Cytotoxic T cell (primary cell): ENCODE results near the genes SPDYA, GALNT14 and NLRC4.

DNA sequence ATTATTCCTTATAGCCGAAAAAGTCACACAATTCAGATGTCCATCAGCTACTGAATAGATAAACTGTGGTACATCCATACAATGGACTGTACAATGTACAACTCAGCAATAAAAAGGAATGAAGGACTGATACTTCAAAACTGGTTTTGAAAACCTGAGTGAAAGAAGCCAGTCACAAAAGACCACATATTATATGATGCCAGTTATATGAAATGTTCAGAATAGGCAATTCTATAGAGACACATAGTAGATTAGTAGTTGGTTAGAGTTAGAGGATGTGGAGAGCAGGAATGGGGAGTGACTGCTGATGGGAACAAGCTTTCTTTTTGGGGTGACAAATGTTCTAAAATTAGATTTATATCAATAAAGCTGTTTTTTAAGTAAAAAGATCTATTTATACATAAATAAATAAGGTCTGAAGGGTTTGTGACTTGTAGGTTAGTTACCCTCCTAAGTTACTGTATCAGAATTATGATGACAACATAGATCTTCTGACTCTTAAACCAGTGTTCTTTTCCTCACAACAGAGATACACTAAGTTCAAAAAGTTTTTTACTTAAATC, 12.1 kb upstream of the SPDYA start:
- PRO-cap, 2 experiments, result peak in 2 of 2 experiments; most common plus-strand start position 268 of the sequence (in 1)

- PRO-cap, 2 experiments, result peak in 2 of 2 experiments; most common plus-strand start chr2:28810462 (in 1); most common minus-strand start chr2:28810396 (in 2)
Observed at GRCh38 chr2:28810153-28811027, at the start of gene SPDYA. Gene SPDYA, plus strand, starts transcription at chr2:28810834.

DNA sequence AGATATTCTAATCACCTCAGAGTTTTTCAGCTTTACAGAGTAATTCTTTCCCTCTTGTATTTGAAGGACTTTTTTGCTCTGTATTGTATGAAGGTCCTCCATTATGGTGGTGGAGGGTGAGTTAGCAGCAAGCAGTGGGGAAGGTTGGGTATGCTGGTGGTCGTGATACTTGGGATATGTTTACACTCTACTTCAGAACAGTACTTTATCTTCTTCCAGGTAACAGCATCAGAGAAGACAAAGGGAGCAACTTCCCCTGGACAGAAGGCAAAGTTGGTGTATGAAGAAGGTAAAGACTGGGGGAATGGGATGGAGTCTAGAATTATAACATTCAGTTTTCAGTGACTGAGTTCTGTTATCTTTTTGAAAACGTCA, 39.0 kb upstream of the TOGARAM2 start:
- PRO-cap, 2 experiments, result no peak in any of the 2 experiments

DNA sequence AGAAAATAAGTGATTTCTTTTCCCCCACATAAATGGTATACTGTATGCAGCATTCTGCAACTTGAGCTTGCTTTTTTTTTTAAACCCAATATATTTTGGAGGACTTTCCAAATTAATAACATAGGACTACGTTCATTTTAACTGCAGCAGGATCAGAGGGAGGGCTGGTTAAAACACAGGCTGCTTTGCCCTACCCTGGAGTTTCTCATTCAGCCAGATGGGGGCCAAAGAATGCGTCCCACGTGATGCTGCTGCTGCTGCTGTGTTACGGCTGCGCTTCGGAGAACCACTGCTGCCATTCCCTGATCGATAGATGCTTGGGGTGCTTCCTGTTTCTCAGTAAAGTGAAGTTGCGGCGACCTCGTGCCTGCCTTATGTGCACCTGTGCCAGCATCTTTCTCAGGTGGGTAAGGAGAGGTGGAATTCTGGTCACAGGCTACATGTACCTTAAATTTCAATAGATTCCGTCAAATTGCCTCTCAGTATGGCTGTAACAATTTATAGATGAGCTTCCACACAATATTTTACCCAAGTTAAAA, 24.7 kb upstream of the TOGARAM2 start:
- PRO-cap, 2 experiments, result no peak in any of the 2 experiments

DNA sequence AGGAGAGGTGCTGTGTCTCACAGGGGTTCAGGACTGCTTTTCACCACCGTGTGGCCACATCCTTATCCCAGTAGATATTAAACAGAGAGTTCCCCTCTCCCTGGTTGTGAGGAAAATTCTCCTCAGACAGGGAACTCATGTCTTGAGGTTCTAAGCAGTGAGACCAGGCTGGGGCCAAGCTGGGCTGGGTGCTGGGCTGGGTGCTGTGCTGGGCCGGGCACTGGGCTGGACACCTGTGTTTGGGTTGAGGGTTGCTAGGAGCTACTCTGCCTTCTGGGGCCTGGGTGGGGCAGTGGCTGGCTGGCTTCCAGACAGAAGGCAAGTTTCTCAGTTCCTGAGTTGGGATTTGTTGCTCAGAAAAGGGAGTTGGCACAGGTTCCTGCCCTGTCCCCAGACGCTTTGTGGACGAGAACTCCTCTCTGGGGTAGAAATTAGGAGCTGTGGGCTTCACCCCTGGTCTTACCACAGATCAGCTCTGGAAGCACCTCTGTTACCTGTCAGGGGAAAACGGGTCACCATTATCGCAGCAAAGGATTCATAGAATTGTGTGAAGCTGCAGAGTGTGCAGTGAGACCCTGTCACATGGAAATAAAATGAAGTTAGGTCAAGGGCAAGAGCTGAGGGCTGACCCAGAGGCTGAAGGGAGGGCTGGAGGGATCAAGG, 12.5 kb downstream of the TOGARAM2 start:
- PRO-cap, 2 experiments, result no peak in any of the 2 experiments

- PRO-cap, 2 experiments, result no peak in any of the 2 experiments
Observed at GRCh38 chr2:29000512-29000802, 19.4 kb downstream of the TOGARAM2 start.

GRCh38 chr2:30336812-30337781, 105.8 kb downstream of the LBH start:
- PRO-cap, 2 experiments, result peak in 2 of 2 experiments; most common plus-strand start chr2:30337281 (in 2); most common minus-strand start chr2:30337274 (in 2)

GRCh38 chr2:30403553-30403927, 43.5 kb upstream of the LCLAT1 start:
- PRO-cap, 2 experiments, result no peak in any of the 2 experiments

DNA sequence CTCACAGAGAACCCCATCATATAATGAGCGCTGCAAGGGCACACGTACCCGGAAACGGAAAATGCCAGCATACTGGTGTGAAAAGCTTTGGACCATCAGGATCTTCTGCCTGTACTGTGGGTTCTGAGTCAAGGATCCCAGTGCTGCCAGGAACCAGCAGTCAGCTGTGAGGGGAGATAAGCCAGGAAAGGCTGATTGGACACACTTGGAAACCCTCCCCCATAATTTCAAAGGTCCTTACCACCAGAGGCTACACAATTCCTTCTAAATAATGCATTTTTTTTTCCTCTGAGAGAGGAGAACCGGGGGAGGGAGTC, 31.4 kb downstream of the CAPN13 start:
- PRO-cap, 2 experiments, result no peak in any of the 2 experiments

DNA sequence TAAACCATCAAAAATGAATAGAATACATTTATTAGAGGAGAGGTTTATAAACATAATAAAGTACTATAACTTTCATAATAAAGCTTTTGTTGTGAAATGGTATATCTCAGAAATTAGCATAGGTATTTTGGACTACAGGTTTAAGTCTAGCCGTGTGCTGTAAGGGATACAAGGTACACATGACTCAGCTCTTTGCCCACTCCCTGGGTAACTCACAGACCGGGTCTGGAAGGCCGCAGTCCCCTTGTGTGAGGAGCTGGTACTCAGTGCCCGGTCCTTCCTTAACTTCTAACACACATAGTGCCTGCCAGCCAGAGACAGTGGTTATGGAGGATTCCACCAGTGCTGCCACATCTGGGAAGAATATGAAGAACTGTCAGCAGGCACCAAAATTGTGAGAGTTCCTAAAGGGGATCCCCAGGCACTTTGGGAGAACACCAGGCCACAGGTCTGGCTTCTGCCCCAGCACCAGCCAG, 29.2 kb downstream of the CAPN13 start:
- PRO-cap, 2 experiments, result no peak in any of the 2 experiments

- PRO-cap, 2 experiments, result no peak in any of the 2 experiments
Observed at GRCh38 chr2:30904125-30904876, 97.1 kb upstream of the CAPN13 start.

DNA sequence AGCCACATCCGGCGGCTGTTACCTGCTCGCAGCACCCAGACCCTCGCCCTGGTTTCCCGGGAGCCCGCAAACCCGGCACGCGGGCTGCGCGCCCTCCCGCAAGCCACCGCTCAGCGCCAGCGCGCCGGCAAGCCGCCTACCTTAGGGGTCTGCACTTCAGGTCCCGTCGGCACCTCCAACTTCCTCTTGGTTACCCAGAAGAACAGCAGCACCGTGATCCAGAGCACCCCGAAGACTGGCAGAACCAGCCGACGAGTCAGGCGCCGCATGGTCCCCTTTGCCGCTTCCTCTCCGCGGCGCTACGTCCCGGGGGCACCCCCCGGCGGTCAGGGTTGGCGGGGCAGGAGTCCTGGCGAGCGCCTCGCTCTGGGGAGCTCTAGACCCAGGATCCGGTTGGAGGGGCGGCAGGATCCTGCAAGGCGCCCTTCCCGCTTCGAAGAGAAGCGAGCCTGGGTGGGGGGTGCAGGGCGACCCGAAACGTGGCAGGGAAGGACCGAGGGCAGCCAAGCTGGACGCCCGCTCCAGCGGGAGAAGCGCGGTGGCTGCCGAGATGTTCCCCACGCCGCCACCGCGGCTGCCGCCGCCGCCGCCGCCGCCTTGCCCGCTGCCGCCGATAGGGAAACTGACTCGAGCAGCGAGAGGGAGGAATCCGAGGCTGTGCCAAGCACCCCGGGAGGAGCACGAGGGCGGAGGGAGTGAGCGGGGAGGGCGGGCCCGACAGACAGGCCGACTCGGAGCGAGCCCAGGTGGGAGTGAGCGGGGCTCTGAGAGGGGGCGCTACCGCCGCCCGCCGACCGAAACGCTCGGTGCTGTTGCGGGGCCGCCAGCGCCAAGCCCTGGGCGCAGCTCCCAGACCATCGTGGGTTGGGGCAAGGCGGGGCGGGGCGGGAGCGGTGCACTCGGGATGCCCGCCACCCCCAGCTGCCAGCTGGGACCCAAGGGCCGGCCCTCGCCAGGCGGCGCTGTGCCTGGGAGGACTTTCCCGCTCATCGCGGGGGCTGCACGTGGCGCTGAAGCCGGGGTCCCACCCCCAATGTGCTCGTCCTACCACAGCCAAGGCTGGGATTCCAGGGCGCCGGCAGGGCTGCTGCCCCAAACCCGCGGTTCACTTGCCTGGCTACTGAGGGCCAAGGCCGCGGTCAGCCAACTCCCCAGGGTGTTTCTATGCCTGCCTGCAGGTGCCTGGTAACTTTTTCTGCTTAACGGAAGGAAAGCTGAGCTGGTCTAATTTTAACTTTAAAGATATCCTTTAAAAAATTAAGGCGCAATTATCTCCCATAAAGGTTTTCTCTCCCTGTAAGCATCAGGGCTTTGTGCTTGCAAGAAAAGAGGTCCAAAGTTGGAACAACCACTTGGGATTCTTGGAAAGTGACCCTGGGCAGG, at the start of gene GALNT14:
Gene GALNT14, minus strand, starts transcription at position 623 of the 1,383 bp plus-strand sequence.
- PRO-cap, 2 experiments, result no peak in any of the 2 experiments

DNA sequence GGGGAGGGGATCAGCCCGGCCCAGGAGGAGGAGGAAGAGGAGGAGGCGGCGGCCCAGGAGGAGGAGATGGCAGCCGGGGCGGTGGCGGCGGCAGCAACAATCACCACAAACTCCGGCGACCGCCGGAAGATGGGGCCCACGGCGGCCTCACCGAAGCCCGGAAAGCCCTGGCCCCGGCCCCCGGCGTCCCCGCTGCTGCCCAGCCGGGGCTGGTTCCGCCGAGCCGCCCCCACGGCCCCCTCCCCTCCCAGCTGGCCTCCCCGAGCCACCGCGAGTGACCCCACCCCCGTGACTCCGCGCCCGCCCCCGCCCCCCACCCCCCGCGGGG, 476 bp downstream of the MEMO1 start:
- PRO-cap, 2 experiments, result peak in 2 of 2 experiments; most common plus-strand start position 56 of the sequence (in 2); most common minus-strand start position 102 of the sequence (in 1)

GRCh38 chr2:32264663-32265194, at the start of gene NLRC4:
Gene NLRC4, minus strand, starts transcription at chr2:32264886.
- PRO-cap, 2 experiments, result no peak in any of the 2 experiments

DNA sequence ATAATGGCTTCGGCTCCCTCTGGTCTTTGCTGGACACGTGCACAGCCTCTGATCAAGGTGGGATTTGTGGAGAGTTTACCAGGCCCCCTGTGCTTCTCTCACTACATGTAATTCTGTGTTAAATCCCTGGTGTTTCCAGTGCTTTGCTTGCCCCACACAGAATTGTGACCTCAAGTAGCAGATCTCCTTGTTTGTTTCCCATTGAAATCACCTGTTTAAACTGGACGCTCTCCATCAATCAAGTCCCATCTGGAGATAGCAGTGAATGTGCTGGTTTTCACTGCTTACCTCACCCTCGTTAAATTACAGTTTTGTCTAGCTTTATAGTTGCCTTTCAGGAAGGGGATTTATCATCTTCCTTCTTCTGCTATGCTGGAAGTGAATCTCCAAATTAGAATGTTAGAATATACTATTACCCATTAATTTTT, 71.4 kb downstream of the BIRC6 start:
- PRO-cap, 2 experiments, result no peak in any of the 2 experiments

GRCh38 chr2:32617780-32618351, 10.0 kb upstream of the TTC27 start:
- PRO-cap, 2 experiments, result no peak in any of the 2 experiments

GRCh38 chr2:33133256-33134095, 186.7 kb downstream of the LTBP1 start:
- PRO-cap, 2 experiments, result no peak in any of the 2 experiments

GRCh38 chr2:33558581-33559096, 40.5 kb downstream of the FAM98A start:
- PRO-cap, 2 experiments, result no peak in any of the 2 experiments

DNA sequence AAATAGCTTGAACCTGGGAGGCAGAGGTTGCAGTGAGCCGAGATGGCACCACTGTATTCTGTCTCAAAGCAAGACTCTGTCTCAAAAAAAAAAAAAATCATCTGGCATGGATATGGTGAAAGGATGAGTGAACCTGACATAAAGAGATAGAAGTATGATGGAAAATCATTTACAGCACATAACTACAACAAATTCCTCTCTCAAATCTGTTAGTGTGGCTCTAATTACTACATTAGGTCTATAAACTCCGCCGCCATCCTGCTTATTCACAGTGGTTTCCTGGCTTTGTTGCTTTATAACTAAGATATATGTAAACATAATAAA, 412.5 kb upstream of the FAM98A start:
- PRO-cap, 2 experiments, result no peak in any of the 2 experiments

- PRO-cap, 2 experiments, result peak in 2 of 2 experiments; most common plus-strand start chr2:36240824 (in 2); most common minus-strand start chr2:36240573 (in 1)
Observed at GRCh38 chr2:36240477-36240890, 115.1 kb upstream of the CRIM1 start.